ENCODE results near the gene PAQR5.

- RRBS, result no CpG with 5 or more reads among the region's 22 CpGs
Observed at GRCh38 chr15:68781631-68782301, 38.9 kb downstream of the ANP32A start.

- RRBS, result no CpG with 5 or more reads among the region's 7 CpGs
Observed at GRCh38 chr15:68791279-68792204, 29.2 kb downstream of the ANP32A start.

DNA sequence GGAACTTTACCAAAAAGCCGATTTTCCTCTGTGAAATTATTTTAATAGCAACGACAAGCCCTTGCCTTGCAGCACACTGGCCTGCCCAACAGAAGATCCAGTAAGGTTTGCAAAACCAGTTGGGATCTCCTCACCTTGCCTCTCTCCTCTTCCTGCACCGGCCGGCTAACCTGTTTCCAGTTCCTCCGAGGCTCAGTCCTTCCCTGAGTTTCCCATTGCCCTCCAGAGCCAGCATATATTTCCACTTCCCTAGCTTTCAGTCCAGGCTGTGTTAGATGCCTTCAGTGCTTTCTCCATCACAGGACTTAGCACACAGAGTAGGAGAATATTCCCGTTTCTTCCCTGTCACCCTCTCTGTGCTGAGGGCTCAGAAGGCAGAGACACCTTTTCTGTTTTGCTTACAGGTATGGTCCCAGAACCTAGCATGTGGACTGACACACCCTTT lies 60.4 kb downstream of the NOX5 start:
- RRBS, result no CpG with 5 or more reads among the region's 6 CpGs

GRCh38 chr15:69154630-69155256 lies 5.7 kb upstream of the GLCE start:
- RRBS, result no CpG with 5 or more reads among the region's 7 CpGs

DNA sequence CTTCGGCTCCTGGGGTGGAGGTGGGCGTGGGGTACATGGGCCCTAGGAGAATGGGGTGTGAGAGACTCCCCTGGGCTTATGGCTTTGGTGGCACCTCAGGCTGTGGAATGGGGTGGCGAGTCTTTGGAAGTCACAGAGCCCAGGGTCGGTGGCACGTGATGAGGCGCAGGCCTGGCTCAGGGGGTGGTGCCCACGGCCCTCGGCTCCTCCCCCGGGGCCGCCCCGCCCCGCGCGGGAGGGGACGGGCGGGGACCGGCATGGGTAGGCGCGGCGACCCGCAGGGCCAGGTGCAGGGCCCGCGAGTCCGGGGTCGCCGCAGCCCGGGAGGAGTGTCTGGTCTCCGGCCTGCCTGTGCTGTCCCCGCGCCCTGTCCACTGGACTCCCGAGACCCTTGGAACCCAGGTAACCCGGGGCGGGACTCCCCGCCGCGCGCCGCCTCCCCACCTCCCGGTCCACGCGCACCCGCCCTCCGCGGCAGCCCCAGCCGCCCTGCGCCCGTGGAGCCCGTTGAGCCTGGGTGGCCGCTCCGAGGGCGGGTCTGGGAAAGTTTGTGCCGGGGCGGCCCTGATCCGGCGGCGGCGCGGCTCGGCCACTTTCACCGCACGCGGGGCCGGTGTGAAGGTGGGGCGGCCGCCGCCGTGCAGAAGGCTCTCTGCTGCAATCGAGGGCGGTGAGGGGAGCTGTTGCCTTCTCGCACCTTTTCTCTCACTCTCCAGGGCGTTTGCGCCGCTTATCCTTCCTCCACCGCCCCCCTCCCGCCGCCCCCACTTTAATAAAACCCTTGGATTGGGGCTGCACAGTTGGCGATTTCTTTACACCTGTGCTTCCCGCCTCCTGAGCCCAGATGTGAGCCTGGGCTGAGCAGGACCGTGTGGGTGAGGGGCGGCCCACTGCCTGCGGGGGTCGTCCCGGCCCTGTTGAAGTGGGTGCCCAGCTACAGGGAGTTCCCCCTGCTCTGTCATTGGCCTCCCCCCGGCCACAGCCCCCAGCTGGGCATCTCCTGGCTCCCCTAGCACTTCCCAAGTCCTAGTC lies at the start of gene PAQR5:
PAQR5 (plus strand) TSS at position 258 of the 1,032 bp plus-strand sequence.
- RRBS, result 17% methylated on average over 49 of the region's 84 CpGs

DNA sequence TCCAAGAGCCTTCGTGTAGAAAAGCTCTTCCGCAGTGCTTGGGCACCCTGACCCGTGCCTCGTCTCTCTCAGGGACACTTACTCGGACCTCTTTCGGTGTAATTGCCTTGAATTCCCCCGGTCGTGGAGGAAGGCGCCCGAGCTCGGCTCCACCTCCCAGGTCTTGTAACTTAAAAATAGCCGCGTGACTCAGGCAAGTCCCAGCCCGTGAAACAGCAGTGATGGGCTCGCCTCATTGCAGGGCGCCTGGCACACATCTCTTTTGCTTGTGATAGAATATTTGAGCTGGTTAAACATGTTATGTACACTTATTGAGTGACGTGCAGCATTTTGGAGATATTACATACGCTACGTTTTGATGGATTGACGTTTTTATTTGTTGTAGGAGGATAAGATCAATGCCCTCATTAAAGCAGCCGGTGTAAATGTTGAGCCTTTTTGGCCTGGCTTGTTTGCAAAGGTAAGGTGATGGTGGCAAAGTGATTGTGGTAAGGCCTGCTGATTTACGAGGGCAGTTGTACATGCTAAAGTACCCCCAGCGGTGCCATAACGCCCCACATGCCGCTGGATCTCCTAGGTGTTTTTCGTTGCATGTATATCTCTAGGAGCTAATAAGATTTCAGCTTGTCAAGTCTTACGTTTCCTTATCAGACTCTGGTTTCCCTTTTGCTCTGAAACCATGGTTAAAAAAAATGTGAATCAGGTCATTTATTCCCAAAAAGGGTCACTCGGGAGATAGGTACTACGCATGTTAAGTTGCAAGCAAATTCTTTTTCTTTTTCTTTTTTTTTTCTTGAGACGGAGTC lies 847 bp downstream of the RPLP1 start:
- RRBS, result no CpG with 5 or more reads among the region's 30 CpGs

DNA sequence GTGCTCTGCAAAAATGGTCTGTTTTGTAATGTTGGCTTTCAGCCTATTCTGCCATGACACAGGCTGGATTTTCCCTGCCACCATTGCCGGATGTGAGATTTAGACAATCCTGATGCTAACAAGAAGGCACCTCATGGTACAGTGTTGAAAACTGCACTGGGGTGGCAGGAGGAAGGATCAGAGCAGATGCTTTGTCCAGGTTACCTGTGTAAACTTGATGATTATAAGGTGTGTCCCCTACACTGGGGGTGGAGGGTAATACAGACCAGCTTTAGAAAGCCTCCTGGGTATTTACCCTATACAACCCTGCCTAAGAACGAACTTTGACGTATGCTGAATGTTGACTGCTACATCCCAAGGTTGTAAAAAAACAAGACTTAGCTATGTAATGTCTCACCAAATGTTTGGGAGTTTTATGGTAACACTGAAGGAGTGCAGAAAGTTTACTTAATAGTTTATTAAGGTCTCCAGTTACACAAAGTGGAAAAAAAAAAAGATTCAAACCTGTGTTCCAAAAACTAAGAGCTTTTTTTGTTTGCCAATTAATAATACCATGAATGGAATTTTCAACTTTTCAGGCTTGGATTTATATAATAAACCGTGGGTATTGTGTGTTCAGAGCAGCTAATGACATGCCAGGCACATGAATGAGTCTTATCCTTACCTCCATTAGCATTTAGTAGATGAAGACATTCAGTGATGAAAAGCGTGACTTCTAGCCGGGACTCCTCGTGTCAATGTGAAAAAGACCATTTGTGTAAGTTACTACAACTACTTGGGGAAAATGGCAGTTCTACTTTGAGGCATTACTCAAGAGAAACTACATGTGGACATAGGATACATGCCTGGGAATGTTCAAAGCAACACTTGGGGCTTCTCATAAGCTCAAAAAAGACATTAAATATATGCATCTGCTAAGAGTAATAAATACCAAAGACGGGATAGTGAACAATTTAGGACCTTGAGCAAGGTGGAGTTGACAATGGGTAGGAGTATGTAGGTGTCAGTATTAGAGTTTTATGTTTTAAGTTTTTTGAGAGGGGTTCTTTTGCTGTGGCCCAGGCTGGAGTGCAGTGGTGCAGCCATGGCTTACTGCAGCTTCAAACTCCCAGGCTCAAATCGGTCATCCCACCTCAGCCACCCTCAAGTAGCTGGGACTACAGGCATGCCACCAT lies 3.3 kb downstream of the RPLP1 start:
- RRBS, result no CpG with 5 or more reads among the region's 9 CpGs

GRCh38 chr15:69488129-69488460 lies 35.5 kb downstream of the RPLP1 start:
- RRBS, result no CpG with 5 or more reads among the region's 8 CpGs

GRCh38 chr15:69536901-69537434 lies 84.3 kb downstream of the RPLP1 start:
- RRBS, result no CpG with 5 or more reads among the region's 3 CpGs

- RRBS, result no CpG with 5 or more reads among the region's 4 CpGs
Observed at GRCh38 chr15:69592919-69593365, 140.3 kb downstream of the RPLP1 start.

DNA sequence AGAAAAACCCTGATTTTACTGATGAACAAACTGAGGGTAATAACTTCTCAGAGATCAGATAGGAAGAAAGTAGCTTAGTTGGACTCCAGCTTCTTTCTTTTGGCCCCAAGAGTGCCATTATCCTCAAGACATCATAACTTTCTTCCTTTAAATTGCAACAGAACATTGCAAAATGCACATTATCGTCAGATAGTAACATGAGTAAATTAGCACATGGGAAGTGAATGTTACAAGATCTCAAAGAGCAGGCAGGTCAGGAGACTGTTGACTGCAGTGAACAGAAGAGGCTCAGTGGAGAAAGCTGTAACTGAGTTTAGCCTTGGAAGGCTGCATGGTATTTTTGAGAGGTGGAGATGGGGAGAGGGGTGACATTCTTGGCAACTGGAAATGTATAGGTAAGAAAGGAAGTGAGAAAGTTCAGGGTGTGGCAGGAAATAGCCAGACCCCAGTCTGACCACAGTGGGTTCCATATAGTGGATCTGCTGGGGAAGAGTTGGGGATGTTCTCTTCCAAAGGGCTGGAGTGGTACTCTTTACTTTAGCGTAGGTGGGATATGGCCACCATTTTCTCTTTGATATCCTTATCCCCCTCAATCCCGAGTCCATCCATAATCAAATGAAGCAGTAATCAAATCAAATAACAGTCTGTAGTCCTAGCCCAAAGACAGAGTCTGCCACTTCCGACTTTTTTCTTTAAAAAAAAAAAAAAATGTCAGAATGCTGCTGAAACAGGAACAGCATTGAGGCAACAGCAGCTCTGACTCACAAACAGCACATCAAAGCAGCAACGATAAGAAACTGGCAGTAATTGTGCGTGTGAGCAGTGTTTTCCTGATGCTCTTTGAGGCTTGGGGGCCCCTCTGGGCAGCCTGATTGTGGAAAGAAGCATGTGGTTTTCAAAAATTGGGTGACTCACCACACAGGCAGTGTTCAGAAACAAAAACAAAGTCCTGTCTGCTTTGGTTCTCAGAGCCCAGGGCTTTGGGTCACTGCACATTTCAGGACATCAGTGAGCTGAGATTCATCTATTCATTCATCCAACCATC lies 308.0 kb downstream of the RPLP1 start:
- RRBS, result no CpG with 5 or more reads among the region's 6 CpGs

- RRBS, result no CpG with 5 or more reads among the region's 8 CpGs
Observed at GRCh38 chr15:69818553-69818928, 279.2 kb downstream of the TLE3 start.

GRCh38 chr15:70065899-70066892 lies 31.5 kb downstream of the TLE3 start:
- RRBS, result 95% methylated on average over 3 of the region's 20 CpGs

DNA sequence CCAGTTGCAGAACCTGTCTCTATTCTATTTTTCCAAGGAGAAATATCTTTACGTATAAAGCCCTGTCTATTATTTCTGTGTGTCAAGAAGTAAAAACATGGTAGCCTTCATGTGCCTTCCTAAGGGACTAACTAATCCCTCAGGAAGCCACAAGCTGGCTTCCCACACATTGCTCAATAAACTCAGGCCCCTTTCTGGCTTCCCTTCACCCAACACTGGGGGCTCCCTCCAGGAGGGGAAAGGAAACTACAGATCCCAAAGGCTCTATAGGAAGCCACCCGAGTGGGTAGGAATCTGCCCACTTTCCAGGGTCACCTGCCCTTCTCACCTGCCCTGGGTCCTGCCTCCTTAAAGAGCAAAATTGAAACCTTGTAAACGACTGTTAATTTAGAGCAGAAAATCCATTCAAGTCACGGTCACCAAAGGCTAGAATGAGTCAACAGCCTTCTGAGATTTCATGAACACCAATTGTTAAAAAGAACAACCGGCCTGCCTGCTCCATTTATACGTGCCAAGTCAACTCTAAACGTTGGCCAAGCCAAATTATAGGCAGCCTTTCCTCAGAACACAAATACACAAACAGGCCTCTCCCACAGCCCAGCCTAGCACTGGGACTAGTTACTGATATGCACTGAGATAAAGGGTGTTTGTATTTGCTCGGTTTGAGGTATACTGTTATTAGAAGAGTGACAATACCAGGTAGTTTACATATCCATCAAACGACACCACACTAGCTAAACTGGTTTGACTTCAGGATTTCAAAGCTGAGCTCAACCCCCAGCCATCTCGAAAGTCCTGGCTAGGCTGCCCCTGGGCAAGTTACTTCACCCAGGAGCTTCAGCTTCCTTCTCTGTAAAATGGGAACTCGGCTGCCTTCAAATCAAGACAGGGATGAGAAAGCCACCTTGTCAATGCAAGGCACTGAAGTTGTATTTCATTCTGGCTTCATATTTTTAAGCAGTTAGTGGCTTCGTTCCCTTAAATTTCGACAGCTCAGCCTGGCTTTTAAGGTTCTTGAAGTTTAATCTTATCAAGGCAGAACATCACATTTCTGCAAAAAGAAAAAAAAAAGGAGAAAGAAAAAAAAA lies 4.3 kb downstream of the TLE3 start:
- RRBS, result no CpG with 5 or more reads among the region's 13 CpGs

GRCh38 chr15:70258305-70259423 lies 160.9 kb upstream of the TLE3 start:
- RRBS, result no CpG with 5 or more reads among the region's 29 CpGs

DNA sequence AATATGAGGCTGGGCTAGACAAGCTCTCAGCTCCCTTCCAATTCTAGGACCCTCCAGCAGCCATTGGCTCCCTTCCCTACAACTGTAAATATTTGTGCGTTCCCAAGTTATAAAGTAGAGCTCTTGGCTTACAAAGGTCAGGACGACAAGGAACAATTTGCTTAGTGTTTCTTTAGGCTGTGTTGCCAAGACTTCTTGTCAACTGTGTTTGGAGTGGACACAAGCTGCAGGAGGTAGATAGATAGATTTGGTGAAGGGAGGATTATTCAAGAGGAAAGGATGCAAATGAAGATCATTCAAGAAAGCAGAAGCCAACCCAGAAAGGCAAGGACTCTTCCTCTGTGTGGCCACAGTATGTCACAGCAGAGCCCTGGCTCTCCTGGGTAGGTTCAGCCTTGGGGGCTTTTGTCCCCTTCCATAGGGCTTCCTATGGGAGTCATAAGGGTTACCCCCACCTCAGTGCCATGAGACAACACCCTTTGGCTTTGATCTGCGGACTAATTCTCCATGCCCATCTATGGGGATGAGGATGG lies 223.7 kb upstream of the TLE3 start:
- RRBS, result no CpG with 5 or more reads among the region's 3 CpGs

DNA sequence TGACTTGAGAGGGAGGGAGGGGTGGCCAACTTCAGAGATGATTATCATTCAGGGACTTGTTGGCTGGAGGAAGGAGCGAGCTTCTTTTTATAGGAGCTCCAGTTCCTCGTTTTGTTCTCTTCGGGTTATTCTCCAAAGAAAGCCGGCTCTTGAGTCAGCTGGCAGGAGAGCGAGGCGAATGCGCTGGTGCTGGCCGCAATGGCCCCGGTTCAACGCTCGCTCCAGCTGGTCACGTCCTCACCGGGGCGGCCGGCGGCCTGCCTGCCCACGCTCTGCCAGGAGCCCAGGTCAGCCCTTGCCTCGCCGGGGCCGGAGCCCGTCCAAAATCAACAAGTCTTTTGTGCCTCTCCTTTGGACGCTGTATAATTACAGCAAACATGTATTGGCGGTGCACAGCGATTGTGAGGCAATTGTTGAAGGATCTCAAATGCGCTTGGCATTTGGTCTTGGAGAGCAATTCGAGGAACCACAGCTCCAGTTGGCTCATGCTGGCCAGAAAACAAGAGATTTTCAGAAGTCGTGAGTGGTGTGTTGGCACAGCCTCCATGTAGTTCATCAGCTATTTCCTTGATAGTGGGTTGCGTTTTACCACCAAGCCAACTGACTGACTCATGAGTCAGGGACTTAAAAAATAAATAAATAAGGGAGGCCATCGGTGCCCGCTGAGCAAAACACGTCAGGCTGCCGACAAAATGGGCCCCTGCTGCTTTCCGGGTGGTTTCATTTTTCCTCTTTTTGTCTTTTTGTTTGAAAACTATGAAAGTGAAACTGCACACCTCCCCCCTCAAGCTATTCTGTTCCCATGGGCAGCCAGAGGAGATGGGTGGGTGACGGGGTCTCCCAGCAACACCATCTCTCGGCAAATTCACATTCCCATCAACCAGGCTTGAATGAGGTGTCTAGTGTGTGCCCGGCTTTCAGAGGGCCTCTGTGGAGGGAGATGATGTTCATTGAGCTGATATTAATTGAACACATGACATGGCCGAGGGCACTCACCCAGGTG lies 288.4 kb downstream of the UACA start:
- RRBS, result 91% methylated on average over 11 of the region's 37 CpGs

DNA sequence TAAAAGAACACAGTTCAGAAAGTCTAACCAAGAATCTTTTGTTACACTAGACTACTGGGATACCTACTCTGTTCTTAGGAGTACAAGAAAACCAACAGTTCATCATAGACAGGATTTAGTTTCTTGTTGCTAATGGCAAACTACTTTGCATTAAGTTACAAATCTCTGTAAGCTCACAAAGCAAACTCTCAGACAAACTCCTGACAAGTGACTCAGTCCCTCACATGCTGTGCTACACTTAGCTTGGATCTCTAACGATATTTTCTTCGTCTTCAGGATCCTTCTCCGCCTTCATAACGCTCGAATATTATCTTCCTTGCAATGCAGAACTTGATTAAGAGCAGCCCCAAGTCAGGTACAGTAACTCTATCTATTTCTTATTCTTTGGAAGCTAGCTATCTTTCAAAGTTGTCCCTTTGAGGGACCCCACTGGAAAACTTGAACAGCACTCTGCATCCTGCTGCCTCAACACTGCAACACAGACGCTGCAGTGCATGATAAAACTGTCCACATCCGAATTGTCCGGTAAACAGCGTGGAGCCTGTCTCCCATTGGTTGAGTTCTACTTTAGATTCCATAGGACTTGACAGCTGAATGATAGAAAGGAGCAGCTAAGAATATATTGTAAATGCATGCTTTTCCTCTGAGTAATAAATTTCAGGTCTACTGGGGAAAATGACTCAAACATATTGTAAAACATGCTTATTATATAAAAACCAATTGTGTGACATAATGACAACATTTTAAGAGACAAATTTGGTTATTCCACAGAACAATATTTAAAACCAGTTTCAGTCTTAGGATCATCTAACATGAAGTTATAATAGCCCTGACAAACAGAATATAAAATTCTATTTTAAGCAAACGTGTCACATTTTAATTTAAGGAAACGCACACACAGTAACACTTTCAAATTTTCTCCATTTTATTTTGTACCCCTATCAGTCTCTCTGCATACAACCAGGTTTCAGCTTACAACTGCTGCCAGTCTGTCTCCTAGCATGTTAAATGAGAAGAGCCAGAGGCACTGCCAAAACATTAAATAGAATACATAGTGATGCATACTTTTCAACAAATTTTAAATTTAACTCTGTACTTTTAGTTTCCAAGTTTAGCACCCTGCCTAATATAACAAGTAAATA lies 61.2 kb downstream of the UACA start:
- RRBS, result no CpG with 5 or more reads among the region's 11 CpGs

DNA sequence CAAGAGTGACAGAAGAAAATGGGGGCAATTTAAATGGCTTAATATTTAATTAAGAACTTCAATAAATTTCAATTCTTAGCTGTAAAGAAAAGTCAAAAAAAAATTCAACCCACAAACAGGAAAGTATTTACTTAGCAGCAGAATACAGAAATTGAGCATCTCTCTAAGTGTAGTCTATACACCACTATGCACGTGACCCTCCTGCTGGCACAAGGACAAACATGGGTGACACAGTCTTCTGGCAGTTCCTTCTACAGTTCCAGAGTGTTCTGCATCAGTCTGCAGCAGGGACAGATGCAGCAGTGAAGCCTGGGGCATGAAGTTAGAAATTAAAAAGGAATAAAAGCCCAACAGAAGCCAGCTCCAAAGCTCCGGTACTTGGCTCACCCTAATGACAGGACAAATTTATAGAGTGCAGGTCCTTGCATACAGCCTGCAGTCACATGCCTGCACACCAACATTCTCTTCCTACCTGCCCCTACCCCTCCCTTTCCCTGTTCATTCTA lies 15.2 kb downstream of the UACA start:
- RRBS, result no CpG with 5 or more reads among the region's 2 CpGs